Cardiac atrium fibroblast (primary cell): Measurements from ENCODE around the gene CALY.

DNA sequence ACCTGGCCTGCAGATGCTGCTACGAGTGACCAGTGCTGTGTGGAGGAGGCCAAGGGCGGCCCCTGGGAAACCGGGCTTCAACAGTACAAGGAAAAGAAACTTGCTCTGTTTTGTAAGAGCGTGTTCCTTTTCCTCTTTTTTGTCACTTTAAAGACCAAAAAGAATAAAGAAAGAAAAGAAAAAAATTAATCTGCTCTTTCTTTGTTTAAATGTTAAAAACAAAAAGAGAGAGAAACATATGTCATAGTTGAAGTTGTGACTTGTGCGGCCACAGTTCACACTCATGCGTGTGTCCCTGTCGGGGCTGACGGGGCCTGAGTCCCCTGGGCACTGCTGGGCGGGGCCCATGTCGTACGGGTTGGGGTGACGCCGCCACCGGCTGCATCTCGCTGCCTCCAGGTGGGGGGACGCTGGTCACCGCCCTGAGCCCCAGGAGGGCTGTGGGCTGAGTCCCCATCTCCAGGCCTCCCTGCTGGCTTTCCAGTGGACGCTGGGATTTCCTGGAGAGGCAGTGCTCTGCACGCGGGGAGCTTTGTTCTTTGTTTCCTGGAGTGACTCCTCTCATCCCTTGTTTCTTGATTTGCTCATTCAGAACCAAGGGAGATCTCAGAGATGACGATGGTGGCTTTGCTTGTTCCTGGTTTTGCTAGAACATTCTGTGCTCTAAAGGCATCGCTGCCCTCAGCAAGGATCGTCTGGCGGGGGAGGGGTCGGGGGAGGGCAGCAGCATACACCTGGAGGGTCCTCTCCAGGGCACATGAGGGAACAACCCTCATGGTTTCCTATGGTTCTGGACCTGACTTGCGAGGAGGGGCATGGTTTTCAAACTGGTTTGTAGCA is 20.9 kb downstream of the PWWP2B start:
- RAMPAGE, long total RNA = no peak

- RAMPAGE, long total RNA = no peak
These were observed 25.3 kb downstream of the PWWP2B start for GRCh38 chr10:132422200-132422753.

- RAMPAGE, long total RNA = no peak
These were observed 70.2 kb downstream of the PWWP2B start for GRCh38 chr10:132467136-132467636.

GRCh38 chr10:132536053-132536693 is 1.4 kb upstream of the INPP5A start:
- RAMPAGE, long total RNA = no peak

DNA sequence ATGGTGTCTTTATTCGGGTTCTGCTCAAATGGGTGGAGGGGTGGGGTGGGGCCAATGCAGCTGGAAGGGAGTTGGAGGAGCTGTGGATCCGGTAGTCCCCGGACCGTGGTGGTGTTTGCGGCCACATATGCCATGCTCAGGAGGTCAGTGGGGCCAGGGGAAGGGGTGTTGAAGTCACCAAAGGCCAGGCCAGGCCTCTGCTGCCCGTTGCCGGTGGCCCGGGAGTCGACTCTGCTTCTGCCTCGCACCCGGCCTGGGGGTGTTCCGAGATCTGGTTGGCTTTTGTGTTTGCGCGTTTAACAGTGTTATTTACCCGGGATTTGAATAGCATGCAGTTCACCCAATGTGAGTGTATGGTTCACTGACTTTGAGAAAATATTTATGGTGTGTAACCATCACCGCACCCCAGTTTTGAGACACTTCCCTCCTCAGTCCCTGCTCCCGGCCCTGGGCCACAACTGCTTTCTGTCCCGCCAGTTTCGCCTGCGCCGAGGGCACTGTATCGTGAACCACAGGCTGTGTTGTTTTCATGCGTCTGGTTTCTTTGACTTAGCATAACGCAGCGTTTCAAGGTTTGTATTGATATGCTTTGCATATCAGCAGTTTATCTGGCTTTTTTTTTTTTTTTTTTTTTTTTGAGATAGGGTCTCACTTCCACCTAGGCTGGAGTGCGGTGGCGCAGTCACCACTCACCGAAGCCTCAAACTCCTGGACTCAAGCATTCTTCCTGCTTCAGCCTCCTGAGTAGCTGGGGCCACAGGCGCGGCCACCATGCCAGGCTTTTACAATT is 10.8 kb downstream of the INPP5A start:
- RAMPAGE, long total RNA = no peak

DNA sequence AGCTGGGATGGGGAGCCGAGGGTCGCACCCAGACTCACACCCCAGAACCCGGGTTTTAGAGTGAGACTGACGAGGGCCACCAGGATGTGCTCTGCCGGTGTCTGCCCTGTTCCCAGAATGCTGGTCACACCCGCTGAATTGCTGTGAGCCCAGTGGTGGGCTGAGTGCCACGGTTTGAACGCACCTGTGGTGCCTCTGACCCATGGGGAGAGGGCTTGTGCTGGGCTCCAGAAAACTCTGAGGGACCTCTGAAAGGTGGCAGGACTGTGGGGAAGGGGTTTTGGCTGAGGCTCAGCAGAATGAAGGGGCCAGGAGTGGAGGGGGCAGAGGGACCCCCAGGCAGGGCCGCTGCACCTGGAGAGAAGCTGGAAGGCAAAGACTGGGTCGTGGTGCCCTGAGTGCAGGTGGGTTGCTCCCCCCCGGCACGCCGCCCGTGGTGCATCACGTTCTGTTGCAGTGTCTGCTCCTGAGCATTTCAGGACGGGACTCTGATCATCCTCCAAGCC is 39.3 kb downstream of the INPP5A start:
- RAMPAGE, long total RNA = no peak

- RAMPAGE, long total RNA = no peak
These were observed 48.1 kb downstream of the INPP5A start for GRCh38 chr10:132585649-132586136.

- RAMPAGE, long total RNA = no peak
These were observed 54.0 kb downstream of the INPP5A start for GRCh38 chr10:132591588-132592069.

GRCh38 chr10:132651892-132652302 is 114.3 kb downstream of the INPP5A start:
- RAMPAGE, long total RNA = no peak

DNA sequence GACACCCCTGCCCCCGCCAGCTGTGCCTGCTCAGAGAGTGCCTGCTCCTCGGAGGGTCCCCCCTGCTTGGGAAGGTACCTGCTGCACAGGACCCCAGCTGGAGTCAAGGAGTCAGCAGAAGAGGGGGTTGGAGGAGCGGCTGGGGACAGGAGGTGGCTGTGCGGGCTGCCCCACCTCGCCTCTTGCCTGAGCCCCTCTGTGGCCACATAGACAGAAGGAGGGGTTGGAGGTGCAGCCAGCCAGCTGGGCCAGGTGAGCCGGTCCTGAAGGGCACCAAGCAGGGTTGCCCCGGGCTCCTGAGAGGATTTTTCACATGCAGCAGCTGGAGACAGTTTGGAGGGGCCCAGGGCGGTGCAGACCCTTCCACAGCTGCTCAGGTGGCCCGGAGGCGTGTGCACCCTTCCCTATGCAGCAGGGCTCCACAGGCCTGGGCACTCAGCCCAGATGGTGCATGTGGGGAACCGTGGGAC is 118.9 kb downstream of the INPP5A start:
- RAMPAGE, long total RNA = no peak

DNA sequence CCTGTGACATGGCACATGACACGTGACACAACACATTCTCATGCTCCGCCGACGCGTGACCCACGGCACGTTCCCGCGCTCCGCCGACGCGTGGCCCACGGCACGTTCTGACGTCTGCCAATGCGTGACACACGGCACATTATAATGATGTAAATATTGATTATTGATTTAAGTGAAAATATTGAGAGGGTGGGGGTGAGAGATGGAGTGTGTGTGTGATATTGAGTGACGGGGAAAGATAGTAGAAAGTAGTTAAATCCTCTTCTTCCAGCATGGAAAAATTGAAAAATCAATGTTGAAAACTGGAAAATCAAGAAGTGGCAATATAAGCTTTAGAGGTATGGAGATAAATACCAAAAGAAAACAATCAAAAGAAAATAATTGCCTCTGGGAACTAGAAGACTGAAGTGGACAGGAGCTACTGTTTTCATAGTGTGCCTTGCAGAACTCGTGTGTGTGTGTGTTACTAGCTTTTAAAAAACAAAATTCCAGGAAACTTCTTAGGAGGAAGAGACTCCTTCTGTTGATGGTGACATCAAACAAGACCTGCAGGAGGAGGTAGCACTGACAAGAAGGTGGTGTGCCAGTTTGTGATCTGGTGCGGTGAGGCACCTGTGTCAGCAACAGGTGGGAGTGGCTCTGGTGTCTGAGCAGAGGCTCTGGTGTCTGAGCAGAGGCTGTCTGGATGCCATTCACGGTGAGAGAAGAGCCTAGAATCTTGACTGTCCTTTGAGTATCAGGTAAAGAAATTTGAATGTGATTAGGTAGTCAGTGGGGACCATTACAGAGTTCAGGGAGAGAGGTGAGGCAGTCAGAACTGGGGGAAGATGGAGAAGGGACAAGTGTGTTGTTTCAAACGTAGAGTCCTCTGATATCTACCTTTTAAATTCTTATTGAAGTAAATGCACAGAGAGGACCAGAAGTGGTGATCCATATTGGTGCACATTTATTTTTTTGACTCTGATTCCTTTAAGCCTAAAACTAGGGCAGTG is 122.7 kb downstream of the INPP5A start:
- RAMPAGE, long total RNA = no peak

- RAMPAGE, long total RNA = no peak
These were observed 106.6 kb downstream of the NKX6-2 start for GRCh38 chr10:132679267-132679890.

DNA sequence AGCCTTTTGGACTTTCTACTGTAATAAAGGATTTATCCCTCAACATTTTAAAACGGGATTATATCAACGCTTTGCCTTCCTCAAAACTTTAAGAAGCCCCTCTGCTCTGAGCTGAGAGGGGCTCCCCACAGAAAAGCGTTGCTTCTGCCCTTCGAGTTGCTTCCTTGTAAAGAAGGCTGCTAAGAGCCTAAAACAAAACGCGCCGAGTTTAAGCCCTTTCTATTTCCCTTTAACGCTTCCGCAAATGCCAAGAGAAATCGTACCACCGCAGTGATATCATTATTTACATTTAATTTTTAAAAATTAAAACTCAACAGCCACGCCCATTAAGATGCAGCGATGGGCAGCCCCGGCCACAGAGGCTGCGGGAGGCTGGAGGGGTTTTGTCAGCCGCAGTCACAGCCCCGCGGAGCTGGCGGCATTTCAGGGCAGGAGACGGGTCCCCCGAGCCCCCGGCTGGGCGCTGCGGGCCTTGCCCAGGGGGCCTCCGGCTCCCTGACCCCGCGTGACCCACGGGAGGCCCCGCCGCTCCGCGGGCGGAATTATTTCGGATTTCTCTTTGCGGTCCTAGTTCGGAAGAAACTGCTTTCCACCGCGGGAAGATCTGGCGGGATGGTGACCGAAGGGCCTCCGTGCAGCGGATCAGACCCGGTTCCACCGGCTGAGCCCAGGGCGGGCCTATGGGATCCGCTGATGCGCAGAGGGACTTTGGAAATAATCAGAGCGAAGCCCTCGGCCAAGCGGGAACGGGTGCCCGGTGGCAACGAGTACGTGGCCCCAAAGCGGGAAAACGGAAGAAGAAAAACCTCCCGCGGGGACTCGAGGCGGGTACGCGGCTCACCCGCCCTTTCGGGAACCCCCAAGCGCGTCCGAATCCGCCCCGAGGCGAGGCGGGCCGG is 2.0 kb downstream of the NKX6-2 start:
- RAMPAGE, long total RNA = no peak

- RAMPAGE, long total RNA = no peak
These were observed 29.9 kb downstream of the CFAP46 start for GRCh38 chr10:132912304-132913020.

- RAMPAGE, long total RNA = no peak
These were observed 8.3 kb upstream of the KNDC1 start for GRCh38 chr10:133151585-133152174.

DNA sequence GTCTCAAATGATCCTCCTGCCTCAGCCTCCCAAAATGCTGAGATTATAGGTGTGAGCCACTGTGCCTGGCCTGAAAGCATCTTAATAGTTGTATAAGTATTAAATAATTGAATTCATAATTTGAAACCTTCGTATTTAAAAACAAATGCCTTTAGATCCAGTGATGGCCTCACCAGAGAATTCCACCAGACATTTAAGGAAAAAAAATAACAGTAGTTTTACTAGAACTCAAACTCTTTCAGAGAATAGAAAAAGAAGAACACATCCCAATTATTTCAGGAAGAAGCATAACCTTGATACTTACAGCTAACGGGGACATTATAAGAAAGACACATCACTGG is 6.2 kb upstream of the KNDC1 start:
- RAMPAGE, long total RNA = no peak

GRCh38 chr10:133161282-133162075 is 1.5 kb downstream of the KNDC1 start:
- RAMPAGE, long total RNA = no peak

DNA sequence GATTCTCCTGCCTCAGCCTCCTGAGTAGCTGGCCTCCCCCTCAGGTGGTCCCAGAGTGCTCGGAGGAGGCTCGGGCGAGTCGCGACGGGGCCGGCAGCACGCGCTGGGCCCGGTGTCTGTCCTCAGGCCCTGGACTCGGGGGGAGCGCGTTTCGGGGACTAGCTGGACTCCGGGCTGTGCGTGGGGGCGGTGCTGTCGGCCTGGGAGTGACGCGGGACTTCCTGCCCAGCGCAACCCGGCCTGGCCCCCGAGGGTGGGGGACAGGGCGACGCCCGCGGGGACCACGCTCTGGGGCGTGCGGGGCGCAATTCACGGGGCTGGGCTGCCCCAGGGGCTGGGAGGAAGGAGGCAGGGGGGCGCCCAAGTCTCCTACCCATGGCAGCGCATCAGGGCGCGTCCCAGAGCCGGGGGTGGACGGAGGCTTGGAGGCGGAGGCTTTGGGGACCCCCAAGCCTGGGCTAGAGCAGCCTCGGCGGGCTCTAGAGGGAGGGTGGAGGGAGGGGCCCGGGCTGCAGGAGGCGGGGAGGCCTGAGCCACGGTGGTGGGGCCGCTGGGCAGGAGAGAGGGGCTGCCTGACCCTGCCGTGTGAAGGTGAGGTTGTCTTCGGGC is 2.3 kb upstream of the VENTX start:
- RAMPAGE, long total RNA = no peak

DNA sequence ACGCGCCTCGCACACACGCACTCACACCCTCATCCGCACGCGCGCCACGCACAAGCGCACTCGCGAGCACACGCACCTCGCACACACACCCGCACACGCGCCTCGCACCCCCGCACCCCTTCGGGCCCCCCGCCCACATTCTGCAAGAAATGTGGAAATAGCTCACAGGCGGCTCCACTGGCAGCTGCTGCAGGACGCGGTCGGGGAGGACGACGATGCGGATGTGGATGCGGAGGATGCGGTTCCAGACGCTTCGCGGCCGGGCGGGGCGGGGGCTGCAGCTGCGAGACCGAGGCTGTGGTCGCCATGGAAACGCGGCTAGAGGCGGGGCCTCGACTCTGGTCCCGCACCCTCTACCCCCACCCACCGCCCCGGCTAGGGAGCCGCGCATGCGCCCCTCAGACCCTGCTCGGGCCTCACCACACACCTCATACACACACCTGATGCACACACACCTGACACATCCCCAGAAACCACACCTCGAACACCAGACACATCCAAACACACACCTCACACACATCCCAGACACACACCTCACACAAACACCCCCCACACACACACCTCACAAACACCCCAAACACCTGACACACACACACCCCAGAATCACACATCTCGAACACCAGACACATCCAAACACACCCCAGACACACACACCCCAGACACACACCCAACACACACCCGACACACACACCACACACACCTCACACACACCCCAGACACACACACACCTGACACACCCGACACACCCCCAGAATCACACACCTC is at the start of gene CALY:
TSS of gene CALY (minus strand) at position 229 of the 765 bp plus-strand sequence.
- RAMPAGE, long total RNA = no peak

DNA sequence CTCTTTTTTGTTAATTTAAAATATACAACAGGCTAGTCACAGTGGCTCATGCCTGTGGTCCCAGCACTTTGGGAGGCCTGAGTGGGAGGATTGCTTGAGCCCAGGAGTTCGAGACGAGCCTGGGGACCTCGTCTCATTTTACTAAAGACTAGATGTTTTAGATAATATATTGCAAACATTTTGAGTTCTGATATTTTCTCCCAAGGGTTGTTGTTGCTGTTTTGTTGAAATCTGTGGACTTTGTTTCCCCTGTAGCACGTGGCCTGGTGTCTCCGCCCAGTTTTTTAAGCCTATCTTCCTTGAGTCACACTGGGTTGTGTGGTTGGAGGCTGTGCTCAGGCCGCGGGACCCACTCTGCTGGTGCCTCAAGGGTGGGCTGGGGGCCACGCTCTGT is 4.4 kb upstream of the PRAP1 start:
- RAMPAGE, long total RNA = no peak